Cytotoxic T cell (primary cell): Measurements from ENCODE around the gene COG4.

DNA sequence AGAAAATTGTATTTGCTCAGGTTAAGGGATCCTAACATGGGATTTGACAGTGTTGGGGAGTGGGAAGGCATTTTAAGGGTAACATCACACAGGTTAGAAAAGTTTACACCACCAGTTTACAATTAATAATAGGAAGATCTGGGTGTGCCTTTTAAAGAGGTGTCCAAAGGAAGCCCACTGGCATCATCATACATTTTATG lies 34.3 kb downstream of the ZFP90 start:
- PRO-cap, 2 experiments = no peak in any of the 2 experiments

DNA sequence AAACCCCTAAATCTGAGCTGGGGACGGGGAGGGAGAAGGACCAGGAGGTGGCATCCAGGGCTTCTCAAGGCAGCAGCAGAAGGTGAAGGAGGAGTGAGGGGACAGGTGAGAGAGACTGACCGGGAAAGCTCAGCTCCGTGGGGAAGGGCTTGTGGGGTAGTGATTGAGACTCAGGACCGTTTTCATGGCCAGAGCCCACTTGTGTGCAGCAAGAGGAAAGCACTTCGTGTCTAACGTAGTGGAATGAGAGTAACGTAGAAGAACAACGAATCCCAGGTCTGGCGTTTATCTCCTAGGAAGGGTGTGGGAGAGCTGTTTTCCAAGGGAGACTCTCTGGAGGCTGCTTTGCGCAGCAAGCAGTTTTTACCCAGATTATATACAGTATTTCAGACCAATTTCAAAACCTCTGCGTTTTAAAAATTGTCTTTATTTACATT lies 1.3 kb upstream of the CDH3 start:
- PRO-cap, 2 experiments = no peak in any of the 2 experiments

GRCh38 chr16:68740930-68741379 lies 3.9 kb downstream of the CDH1 start:
- PRO-cap, 2 experiments = no peak in any of the 2 experiments

DNA sequence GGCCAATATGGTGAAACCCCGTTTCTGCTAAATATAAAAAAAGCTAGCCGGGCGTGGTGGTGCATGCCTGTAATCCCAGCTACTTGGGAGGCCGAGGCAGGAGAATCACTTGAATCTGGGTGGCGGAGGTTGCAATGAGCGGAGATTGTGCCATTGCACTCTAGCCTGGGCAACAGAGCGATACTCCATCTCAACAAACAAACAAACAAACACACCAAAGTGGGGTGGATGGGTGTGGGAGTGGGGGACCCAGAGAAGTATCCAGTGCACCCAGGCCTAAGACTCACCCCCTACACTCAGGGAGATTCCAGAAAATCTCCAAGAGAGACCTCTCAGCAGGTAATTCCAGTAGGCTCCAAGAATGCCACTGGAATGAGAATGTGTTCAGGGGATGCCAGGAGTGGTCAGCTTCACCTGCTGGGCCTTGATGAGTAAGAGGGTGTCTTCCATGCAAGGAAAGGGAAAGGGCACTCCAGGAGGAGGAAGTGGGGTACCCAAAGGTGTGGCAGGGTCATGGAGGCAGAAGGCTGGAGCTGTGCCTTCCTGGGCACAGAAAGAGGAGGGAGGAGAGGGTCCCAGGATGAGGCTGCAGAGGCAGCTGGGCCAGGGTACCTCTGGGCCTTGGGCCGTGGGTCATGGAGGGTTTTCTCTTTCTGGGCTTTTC lies 9.8 kb downstream of the CDH1 start:
- PRO-cap, 2 experiments = no peak in any of the 2 experiments

DNA sequence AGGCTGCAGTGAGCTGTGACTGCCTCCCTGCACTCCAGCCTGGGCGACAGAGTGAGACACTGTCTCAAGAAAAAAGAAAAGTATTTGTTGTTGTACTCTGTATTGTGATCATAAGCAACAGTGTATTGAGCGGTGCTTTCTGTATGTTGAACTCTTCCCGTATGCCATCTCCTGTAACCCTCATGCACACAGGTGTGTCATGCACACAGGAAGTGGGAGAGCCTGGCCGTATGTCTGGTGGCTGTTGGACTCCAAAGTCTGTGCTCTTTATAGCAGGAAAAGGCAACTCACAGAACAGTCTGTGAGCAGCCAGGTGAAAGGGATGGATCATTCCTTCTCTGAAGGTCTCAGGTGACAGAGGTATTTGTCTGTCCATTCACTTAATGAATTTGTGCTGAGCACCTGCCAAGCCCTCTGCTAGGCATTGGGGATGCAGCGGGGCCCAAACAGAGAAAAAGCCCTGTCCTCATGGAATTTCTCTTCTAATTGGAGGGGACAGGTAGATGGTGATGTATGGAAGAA lies 17.3 kb downstream of the CDH1 start:
- PRO-cap, 2 experiments = no peak in any of the 2 experiments

GRCh38 chr16:68789975-68791062 lies 53.0 kb upstream of the TANGO6 start:
- PRO-cap, 2 experiments = no peak in any of the 2 experiments

GRCh38 chr16:68823159-68824005 lies 19.9 kb upstream of the TANGO6 start:
- PRO-cap, 2 experiments = no peak in any of the 2 experiments

DNA sequence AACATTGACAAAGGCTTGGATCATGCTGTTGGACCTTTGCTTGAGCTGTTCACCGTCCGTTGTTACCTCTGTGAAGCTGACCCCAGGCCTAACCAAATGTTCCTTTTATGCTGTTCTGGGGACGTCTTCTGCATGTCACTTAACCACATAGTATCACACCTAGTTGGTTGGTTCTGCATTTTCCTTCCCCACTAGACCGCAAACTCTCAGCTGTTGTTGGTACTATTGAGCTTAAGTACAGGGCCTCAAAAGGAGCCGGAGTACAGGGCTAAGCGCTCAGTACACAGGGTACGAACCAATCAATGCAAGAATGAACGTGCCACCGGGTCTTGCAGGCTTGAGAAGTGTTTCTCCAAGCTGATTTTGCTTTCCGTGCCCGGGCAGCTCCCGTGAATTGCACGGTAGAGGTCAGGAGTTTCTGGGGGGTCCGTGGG lies 439 bp upstream of the SNTB2 start:
- PRO-cap, 2 experiments = peak in 2 of 2 experiments; most common plus-strand start position 248 of the sequence (in 1); most common minus-strand start position 78 of the sequence (in 2)

- PRO-cap, 2 experiments = peak in 1 of 2 experiments; most common plus-strand start chr16:69566322 (in 1); most common minus-strand start chr16:69566350 (in 1)
Observed at GRCh38 chr16:69566088-69566789, 473 bp downstream of the NFAT5 start.

DNA sequence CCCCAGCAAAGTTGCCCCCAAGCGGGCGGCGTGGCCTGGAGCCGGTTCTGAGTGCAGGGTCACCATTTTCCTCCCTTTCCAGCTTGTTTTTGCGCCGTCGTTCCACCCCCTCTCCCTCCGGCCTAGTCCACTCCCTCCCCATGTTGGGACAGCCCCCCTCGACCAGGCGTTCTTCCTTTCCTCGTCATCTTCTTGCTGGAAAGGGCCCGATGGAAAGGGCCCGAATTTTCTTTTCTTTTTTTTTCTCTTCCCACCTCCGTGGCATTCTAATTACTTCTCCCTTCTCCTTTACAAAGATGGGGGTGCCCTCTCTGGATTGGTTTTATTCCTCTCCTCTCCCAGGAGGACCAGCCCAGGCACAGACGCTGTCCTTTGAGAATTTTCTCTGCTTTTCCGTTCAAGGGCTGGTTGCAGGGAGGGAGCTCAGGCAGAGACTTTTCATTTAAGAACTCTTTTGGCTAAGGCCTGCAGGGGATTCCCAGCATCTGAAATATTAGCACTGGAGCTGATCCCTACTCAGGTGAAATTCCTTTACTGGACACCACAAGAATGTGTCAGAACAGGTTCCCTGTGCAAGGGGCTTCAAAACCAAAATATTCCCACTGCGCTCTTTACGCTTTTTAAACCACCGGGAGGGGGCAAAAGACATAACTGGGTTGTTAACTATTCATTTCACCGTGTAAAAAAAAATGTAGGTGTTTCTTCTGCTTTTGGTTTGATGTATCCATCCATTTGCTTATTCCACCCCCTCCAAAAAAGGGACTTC lies 1.2 kb downstream of the NFAT5 start:
- PRO-cap, 2 experiments = no peak in any of the 2 experiments

- PRO-cap, 2 experiments = no peak in any of the 2 experiments
Observed at GRCh38 chr16:69887990-69888597, 63.0 kb upstream of the CLEC18A start.

GRCh38 chr16:69964898-69965662 lies 13.9 kb downstream of the CLEC18A start:
- PRO-cap, 2 experiments = no peak in any of the 2 experiments

DNA sequence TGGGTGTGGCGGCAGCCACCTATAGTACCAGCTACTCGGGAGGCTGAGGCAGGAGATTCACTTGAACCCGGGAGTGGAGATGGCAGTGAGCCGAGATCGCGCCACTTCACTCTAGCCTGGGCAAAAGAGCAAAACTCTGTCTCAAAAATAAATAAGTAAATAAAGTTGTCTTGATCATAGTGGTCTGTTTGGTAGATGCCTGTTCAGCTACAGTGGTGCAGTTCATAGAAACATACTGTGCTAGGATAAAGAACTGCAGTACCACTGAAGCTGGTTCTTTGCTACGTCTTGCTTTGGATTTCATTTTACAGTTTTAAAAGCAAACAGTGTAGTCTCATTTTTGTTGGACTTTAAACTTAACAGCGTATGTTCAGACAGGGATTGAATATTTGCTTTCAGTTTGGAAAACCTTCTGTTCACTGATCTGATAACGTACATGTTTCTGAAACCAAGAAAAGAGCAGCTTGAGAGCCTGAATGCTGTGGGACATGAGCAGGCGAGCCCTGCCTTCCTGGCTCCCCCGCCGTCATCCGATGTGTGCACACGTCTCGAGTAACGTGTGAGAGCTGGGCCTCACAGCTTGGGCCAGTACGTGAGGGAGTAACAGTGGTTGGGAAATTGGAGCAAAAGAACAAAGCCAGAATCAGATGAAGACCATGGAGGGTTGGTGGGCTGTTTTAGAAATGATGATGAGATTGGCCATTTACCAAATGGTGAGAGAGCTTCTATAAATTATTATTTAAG lies 21.0 kb upstream of the CLEC18C start:
- PRO-cap, 2 experiments = no peak in any of the 2 experiments

GRCh38 chr16:70251033-70251835 lies 506 bp downstream of the EXOSC6 start:
- PRO-cap, 2 experiments = no peak in any of the 2 experiments

DNA sequence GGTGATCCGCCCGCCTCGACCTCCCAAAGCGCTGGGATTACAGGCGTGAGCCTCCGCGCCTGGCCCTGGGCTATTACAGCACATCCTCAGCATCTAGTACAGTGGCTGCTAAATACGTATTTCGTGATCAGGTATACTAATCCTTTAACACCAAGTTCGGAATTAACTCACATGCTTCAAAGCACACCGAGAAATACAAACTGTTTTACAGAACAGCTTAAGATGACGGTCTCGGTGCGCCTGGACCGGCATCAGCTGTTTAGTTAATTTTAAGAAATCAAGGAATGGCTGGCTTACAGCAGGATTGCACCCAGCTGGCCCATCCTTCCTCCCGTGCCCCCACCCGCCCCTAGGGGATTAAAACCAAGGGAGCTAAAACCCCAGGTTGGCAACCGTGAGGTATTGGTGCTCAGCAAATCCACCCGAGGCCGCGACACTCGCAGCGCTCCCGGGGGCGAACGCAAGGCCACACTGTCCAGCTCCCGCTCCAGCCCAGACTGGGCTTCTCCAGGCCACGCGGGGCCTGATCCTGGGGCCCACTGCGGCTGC lies 430 bp downstream of the AARS1 start:
- PRO-cap, 2 experiments = peak in 2 of 2 experiments; most common plus-strand start position 198 of the sequence (in 1); most common minus-strand start position 75 of the sequence (in 1)

GRCh38 chr16:70381222-70381901 lies 34.7 kb downstream of the DDX19A start:
- PRO-cap, 2 experiments = peak in 2 of 2 experiments; most common plus-strand start chr16:70381580 (in 2); most common minus-strand start chr16:70381351 (in 2)

GRCh38 chr16:70408983-70409349 lies 29.9 kb downstream of the ST3GAL2 start:
- PRO-cap, 2 experiments = peak in 1 of 2 experiments; most common plus-strand start chr16:70409149 (in 1)

- PRO-cap, 2 experiments = no peak in any of the 2 experiments
Observed at GRCh38 chr16:70432415-70433140, 6.3 kb downstream of the ST3GAL2 start.

- PRO-cap, 2 experiments = no peak in any of the 2 experiments
Observed at GRCh38 chr16:70490178-70490682, 33.1 kb downstream of the COG4 start.

GRCh38 chr16:70522929-70523696 lies at the start of gene COG4:
Gene COG4, minus strand, starts transcription at chr16:70523554.
- PRO-cap, 2 experiments = peak in 2 of 2 experiments; most common minus-strand start chr16:70523519 (in 2)